Mesenchymal stem cell of adipose (primary cell): Measurements from ENCODE around the gene SMPD3.

DNA sequence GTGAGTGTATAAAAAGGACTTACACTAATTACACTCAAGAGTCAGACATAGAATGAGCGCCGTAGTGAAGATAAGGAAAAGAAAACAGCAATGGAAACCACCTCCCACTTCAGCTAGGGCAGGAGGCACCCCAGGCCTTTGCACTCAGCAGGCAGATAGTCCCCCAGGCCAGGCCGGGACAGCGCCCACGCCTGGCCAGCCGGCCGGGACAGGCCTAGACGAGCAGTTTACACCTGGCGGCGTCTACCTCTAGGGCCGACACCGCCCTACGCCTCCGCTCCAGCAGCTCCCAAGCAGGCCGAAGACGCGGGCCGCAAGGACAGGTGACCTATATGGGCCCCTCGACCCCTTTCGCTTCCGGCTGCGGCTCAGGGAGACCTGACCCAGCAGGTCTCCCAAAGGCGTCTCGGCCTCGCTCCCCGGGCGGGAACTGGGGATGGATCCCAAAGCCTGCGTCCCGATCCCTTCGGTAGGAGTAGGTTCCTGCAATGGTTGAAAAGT lies 943 bp downstream of the ESRP2 start:
- CAGE, long polyA plus RNA, result no peak

- CAGE, long polyA plus RNA, result no peak
These were observed 1.2 kb upstream of the ESRP2 start for GRCh38 chr16:68236831-68237758.

- CAGE, long polyA plus RNA, result no peak
These were observed 7.1 kb upstream of the SLC7A6 start for GRCh38 chr16:68257256-68257680.

- CAGE, long polyA plus RNA, result no peak
These were observed 17.5 kb downstream of the PRMT7 start for GRCh38 chr16:68328049-68328935.

GRCh38 chr16:68355525-68355981 lies 44.7 kb downstream of the PRMT7 start:
- CAGE, long polyA plus RNA, result no peak

GRCh38 chr16:68370785-68371350 lies 60.0 kb downstream of the PRMT7 start:
- CAGE, long polyA plus RNA, result no peak

DNA sequence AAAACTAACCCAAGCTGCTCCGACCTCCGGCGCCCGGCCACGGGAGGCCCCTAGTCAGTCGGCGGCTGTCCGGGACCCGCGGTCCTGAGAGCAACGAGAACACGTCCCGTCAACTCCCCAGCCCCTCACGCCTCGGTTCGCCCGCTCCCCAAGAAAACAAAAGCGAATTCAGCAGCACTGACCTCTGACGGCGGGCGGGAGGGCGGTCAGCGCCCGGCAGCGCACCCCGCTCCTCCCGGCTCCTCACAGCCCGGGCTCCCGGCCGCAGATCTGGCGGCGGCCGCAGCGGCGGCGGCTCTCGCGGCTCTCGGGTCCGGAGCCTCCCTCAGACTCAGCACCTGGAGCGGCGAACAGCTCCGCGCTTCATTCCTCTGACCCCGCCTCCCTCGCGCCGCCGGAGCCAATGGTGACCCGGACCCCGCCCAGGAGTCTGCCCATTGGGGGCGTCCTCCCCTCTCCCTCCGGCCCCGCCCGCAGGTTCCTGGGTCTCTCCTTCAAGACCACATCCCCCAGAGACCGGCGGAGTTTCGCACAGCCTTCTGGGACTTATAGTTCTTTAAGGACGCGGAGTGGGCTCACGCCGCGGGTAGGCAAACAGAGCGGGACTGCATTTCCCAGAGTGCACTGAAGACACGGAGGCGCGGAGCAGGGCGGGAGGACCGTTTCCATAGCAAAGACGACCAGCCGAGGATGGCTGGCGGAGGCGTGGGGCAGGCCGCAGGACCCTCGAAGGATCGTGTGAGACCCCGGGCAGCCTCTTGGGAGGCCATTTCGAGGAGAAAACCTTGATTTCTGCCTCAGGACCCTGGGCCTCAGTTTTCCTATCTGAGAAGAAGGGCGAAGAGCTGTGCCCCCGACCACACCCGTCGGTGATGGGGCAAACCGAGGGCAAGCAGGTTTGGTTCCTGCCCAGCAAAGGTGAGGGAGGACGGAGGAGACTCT lies at the start of gene SMPD3:
Gene SMPD3, minus strand, starts transcription at position 338 of the 942 bp plus-strand sequence.
- CAGE, long polyA plus RNA, result no peak

GRCh38 chr16:68635870-68636668 lies 9.0 kb upstream of the CDH3 start:
- CAGE, long polyA plus RNA, result no peak

- CAGE, long polyA plus RNA, result no peak
These were observed 14.8 kb upstream of the CDH1 start for GRCh38 chr16:68722056-68722975.

GRCh38 chr16:68815309-68815825 lies 28.0 kb upstream of the TANGO6 start:
- CAGE, long polyA plus RNA, result no peak

DNA sequence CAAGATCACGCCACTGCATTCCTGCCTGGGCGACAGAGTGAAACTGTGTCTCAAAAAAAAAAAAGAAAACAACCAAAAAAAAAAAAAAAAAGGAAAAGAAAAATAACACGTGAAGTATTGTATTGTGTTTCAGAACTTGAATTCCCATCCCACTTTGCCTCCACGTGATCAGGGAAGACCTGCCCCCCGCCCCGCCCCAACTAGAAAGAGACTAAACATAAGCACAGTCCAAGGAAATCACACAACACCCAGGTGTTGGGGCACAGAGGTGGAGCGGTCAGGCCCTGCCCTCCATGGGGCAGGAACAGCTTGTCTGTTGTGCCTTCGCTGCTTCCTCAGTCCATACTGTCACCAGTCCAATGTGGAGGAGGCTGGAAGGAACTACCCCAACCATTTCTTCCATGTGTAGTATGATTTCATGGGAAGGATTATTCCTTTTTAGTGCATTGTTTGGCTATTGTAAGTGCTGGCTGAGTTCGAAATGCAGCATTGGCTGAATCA lies 50.4 kb downstream of the TANGO6 start:
- CAGE, long polyA plus RNA, result no peak

DNA sequence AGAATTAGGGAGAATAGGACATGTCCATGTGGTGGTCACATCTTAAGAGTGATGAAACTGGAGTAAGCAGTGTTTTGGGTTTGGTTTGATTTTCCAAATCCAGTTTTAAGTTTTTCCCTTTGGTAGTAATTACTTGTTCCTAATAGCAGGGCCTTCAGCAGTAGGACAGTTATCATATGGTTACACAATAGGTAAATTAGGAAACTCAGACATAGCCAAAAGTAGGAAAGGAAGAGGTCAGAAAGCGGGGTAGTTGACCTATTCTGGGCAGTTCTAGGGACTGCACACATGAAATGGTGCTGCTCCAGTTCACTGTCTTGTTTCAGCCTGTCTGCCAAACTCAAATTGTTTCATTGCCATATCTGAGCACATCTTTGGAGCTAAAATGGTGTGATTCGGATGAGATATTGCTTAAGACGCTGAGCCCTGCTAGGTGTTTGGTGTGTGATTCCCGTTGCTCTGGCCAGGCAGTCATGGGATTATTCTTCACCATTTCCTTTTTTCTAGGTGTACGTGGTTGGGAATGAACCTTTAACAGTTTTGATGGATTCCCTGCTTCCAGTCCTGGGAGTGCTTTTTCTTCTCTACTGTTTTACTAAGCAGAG lies 56.7 kb downstream of the TANGO6 start:
- CAGE, long polyA plus RNA, result no peak

- CAGE, long polyA plus RNA, result no peak
These were observed 119.6 kb upstream of the HAS3 start for GRCh38 chr16:68985746-68986436.

DNA sequence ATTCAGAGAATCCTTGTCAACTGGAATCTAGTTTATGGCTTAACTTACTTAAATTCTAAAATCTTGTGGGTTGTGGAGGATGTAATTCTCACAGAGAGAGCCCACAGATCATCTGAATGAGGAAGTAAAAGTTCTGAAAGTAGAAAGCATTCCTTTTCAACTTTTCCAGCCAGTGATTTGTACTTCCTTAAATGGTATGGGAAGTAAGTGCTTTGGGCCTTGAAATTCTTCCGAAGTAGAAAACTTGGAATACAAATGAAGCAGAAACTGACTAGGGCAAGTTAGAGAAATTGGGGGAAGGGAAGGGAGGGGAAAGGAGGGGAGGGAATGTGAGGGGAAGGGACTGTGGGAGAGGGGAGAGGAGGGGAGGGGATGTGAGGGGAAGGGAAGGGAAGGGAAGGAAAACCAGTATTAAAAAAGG lies 15.6 kb upstream of the SNTB2 start:
- CAGE, long polyA plus RNA, result no peak

GRCh38 chr16:69186508-69186941 lies 439 bp upstream of the SNTB2 start:
- CAGE, long polyA plus RNA, result no peak

DNA sequence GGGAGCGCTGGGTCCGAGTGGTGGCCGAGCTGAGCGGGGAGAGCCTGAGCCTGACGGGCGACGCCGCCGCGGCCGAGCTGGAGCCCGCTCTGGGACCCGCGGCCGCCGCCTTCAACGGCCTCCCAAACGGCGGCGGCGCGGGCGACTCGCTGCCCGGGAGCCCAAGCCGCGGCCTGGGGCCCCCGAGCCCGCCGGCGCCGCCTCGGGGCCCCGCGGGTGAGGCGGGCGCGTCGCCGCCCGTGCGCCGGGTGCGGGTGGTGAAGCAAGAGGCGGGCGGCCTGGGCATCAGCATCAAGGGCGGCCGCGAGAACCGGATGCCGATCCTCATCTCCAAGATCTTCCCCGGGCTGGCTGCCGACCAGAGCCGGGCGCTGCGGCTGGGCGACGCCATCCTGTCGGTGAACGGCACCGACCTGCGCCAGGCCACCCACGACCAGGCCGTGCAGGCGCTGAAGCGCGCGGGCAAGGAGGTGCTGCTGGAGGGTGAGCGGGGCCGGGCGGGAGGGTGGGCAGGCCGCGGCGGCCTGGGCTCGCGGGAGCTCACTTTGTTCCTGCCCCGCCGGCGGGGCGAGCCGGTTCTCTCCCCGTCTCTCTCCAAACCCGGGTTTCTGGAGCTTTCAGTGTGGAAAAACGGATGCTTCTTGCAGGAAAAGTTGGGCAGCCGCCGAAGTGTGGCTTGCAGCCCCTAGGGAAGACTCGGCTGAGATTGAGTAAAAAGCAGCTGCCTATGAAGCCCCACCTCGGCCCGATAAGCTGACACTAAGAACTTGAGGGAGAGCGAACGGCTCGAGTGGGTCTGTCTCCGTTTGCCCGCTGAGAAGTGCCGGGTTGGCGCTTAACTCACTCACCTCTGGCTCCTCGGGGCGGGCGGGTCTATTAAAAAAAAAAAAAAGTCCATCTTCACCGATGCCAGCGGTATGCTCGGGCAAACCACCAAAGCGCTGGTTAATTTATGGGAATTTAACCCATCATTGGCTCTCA lies 590 bp downstream of the SNTB2 start:
- CAGE, long polyA plus RNA, result no peak

DNA sequence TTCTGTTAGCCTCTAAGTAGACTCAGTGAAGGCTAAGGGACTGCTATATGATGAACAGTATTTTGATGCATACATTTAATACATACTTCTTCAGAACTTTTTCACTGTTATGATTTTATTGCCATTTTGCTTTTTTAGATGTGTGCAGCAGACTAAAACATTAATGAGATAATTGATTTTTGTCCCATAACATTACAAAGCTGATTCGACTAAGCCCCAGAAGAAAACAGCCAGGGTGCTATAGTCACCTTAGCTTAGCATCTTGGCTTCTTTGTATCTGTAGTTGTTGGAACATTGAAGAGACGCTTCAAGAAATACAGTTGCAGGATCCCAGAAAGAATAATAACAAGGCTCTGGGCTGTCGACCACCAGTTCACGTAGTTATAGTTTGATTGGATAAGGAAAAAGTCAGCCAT lies 3.6 kb downstream of the NIP7 start:
- CAGE, long polyA plus RNA, result no peak

DNA sequence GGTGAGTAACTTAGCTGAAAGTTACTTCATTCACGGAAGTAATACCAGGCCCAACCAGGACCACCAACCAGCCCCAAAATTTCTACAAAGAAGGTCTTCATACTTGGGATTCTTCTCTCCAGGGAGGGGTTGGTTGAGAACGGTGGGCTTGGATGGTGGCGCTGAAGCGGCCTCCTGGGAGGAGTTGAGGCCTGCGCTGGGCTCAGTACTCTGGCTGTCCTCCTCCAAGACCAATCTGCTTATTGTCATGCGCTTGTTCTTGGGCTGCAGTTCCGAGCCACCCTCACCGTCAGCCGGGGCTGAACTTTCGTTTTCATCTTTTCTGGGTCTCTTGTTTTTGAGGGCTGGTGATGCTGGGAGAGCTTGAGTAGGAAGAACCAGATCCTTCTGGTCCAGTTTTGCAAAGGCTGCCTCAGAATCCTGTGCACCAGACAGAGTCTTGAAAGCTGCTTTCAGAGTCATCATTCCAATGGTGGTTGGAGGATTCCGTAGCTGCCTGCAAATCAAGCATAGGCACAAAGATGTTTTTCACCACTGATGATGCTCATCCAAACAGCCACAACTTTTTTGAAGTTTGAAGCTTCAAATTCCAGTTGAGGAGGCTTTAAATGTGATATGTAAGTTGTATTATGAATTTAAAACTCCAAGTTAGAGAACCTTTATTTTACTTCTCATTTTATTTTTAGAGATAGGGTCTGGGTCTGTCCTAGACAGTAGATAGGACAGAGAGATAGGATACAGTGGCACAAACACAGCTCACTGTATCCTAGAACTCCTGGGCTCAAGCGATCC lies 15.3 kb upstream of the TMED6 start:
- CAGE, long polyA plus RNA, result no peak

DNA sequence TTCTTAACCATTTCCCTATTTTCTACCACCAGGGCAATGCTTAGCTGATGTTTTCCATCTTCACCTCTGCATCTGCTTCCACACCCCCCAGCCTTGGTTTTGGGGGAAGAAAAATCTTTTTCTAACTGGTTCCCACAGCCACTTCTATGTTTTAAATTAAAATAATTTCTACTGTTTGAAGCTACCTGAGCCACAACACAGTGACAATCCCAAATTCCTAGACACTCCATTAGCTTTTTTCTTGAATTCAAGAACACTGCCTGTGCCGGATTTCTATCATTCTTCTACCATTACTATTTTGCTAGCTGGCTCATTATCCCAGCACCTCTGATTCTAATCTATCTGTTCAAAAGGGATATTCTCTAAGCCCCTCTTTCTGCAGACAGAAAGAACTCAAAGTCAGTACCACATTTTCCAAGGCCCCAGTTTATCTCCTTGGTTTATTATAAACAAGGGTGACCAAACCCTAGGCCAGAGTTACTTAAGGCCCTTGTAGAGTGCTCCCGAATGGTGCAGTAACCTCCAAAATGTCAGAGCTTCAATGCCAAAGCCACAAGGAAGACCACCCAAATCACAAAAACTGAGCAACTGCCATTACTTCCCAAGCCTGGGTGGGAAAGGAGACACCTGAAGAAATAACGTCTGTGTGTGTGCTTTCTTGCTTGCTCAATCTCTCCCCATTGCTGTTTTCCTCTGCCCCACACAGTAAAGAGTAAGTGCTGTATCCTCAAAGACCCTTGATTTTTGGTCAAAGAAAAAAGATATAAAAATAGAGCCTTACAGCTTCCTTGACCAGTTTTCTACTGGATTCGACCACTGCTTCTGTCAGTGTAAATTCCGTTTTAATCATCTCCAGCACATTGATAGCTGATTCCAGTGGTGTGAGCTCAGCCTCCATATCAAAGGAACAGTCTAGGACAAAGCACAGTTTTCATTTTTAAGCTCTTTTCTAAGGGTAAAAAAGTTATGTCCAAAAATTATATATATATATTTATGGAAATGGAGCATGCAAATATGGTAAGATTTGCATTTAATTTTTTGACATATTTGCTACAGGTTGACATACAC lies 1.7 kb downstream of the TERF2 start:
- CAGE, long polyA plus RNA, result no peak

DNA sequence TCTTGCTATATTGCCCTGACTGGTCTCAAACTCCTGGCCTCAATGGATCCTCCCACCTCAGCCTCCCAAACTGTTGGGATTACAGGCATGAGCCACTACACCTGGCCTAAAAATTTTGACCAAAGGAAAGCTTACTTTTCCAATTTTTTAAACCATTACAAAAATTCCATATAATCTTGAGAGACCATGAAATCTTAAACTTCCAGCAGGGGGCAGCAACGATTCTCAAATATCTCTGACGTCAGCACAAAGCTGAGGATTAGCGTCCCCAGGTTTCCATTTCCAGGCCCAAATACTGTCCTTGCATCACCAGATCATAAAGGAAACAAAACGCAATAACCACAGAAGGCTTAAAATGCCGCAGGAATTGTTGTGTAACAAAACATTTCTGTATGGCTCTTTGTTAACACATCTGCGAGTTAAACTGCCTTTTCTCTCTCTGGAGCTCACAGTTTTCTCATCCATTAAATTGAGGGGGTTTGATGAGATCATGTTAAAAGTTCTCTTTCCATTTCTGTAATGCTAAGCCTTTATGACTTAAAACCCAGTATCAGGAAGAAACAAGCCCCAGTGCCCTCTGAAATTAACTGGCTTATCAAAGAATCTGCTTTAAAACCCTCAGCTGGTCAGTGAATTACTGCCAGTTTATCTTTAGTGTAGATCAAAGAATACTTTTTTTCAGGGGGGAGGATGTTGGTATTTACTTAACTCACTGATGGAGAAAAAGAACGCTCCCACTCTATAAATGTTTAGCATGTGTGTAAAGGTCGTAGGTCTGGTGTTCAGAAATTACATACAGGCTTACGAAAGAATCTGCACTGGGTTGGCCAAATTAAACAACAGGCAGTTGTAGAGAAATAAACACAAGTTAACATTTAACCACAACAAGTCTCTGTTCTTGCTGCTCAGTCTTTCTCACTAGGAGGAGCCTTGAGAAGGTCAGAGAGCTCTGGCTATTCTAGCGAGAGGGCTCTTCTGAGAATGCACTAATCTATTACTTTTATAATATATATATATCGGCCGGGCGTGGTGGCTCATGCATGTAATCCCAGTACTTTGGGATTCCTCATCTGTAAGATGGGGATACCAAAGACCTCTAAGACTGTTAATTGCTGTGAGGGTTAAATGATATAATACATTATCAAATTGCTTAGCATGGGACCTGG lies 10.6 kb upstream of the TERF2 start:
- CAGE, long polyA plus RNA, result no peak